PC-3 (cell line): ENCODE measurements around a stretch of chr7.

DNA sequence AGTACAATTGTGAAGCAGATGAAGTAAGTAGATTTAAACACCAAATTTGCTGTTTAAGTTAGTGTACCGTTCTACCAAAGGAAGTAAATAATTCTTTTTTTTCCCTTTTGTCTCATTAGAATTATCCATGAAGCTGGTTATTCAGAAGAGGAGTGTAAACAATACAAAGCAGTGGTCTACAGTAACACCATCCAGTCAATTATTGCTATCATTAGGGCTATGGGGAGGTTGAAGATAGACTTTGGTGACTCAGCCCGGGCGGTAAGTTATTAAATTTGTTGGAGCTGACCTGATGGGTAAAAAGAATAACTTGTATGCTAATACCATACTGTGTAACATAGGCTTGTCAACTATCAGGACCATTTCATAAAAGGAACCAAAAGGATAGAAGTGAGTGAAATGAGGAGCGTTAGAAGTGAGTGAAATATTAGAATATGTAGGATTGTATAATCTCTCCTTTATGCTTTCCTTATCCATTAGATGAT, 54.4 kb downstream of the GNAI1 start:
- RAMPAGE, long total RNA = no peak

- RAMPAGE, long total RNA = no peak
Observed at GRCh38 chr7:80594134-80594825, 44.2 kb upstream of the CD36 start.

- RAMPAGE, long total RNA = no peak
Observed at GRCh38 chr7:80603948-80604339, 34.5 kb upstream of the CD36 start.

GRCh38 chr7:80615050-80615346, 23.4 kb upstream of the CD36 start:
- RAMPAGE, long total RNA = no peak

GRCh38 chr7:80641505-80641884, 3.1 kb downstream of the CD36 start:
- RAMPAGE, long total RNA = no peak

- RAMPAGE, long total RNA = no peak
Observed at GRCh38 chr7:82391945-82392553, 51.5 kb downstream of the CACNA2D1 start.

DNA sequence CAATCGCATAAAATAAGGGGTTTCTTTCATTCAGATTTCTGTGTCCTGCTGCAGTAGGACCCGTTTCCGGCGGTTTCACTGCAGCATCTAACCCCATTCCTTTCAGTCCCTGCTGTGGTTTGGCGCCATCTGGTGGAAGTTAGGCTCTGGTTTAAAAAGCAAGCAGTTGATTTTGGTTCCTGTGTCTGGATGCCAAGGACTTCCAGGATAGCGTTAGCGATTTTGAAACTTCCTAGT, 128.6 kb upstream of the CACNA2D1 start:
- RAMPAGE, long total RNA = no peak

DNA sequence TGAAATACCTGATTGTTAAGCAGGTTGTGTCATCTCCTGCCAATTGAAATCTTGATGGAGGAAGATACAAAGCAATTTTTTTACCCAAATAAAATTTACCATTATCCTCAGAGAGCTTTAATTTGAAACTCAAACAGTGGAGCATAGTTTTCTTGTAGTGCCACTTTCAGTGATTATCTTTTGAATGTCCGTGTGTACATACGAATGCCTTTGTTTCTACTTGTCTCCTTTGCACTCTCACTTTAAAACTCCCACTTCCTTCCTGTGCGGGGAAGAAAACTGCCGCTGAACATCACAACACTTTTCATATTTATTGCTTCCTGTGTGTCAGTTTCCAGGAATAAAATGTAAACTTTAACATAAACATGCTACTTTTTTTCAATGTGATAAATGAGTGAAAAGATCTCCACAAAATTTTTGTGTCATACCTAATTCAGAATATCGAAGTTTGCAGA, 102.4 kb downstream of the SEMA3A start:
- RAMPAGE, long total RNA = no peak

- RAMPAGE, long total RNA = no peak
Observed at GRCh38 chr7:84248762-84249229, 54.2 kb upstream of the SEMA3A start.

DNA sequence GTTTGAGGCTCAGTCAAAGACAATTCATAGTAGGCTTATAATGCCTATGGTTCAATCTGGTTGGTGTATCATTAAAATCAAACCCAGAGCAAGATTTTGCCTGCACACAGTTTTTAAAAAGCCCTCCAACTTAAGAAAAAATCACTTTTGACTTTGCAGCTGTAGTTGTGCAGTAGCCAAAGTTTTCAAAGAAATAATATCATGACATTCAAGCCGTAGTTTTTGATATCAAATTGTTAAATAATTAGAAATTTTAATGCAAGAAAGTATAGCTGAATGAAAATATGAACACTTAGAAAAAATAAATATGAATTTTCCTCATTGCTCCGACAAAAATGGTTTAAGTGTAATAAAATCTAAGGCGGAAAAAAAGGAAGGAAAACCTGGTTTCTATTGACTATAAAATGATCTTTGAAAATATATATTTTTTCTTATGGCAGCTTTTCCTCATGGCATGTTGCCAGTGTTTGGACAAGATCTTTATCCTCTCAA, 162.6 kb downstream of the SEMA3D start:
- RAMPAGE, long total RNA = no peak

DNA sequence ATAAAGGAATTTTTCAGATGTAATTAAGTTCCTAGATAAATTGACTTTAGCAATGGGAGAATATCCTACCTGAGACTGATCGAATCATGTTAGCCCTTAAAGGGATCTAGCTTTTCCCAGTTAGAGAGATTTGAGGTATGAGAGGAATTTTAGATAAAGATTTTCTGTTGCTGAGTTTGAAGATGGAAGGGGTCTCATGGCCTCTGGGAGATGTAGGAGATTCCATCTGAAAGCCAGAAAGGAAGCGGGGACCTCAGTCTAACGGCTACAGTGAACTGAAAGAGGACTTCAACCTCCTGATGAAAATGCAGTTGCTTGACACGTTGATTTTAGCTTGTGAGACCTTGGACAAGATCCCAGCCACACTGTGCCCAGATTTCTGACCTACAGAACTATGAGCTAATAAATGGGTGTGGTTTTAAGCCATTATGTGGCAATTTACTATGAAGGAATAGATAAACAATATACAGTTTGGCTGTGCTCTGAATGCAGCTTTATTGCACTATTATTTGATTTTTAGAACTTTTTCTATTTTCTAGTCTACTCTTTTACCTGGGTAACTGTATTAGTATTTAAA, 342.3 kb upstream of the SEMA3D start:
- RAMPAGE, long total RNA = no peak

- RAMPAGE, long total RNA = no peak
Observed at GRCh38 chr7:86654274-86654606, 10.5 kb downstream of the GRM3 start.

GRCh38 chr7:86975632-86975831, 83.9 kb downstream of the ELAPOR2 start:
- RAMPAGE, long total RNA = no peak

- RAMPAGE, long total RNA = no peak
Observed at GRCh38 chr7:87151825-87152202, 439 bp upstream of the DMTF1 start.

- RAMPAGE, long total RNA = no peak
Observed at GRCh38 chr7:87155689-87156373, 3.6 kb downstream of the DMTF1 start.

DNA sequence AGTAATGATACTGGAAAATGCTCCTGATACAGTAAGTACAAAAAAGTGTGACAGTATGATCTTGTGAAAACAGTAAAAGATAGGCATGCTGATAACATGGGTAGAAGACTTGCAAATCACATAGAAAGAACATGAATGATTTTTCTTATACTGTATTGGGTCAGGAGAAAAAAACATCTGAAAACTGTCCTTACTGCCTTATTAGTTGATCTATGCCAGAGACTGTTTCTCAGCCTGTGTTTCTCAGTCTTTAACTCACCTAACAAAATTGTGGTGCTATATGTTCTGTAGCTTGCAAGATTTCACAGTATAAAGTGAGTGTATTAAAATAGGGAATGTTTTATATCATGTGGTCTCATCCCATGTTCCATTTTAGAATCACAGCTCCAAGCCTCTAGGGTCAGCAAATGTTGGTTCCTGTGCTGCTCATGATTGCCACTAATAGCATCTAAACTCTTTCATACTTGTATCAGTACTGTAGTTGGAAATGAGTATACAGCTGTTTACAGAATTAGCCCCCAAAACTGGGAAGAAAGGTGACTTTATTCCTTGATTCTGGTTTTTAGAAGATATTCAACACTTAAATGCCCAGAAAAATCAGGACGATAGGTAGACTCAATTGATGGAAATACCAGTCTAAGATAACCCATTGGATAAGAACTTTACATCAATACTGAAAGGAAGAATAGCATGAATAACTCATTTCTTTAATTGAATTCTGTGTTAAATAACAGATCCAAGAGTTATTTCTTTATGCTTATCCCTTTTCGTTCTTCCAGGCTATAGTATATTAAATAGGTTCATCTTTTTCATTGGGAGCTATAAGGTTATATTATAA, 4.9 kb downstream of the DMTF1 start:
- RAMPAGE, long total RNA = no peak

- RAMPAGE, long total RNA = no peak
Observed at GRCh38 chr7:87318786-87319786, 26.4 kb upstream of the CROT start.

DNA sequence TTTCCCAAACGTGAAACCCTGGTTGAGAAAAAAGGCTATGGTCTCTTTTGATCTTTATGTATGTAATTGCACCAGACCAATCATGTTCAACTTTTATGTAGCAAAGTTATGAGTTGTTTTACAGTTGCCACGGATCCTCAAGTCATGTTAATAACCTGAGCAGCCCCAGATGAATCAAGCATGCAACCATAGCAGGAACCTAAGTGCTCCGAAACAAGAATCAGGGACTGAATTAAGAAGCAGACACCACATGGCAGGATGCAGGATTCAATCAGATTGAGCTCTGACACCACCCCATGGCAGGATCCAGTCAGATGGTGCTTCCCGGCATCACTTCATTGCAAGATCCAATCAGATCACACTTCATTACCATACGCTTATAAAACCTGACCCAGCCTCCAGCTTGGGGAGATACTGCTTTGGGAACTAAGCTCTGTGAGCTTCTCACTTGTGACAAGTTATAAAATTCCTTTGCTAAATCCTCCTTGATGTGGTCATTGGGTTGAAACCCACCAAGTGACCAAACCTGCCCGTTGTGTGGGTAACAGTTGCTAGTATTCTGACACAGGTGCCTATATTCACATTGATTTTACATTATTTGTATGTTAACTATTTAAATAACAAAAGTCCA, 55.3 kb downstream of the ABCB4 start:
- RAMPAGE, long total RNA = no peak

DNA sequence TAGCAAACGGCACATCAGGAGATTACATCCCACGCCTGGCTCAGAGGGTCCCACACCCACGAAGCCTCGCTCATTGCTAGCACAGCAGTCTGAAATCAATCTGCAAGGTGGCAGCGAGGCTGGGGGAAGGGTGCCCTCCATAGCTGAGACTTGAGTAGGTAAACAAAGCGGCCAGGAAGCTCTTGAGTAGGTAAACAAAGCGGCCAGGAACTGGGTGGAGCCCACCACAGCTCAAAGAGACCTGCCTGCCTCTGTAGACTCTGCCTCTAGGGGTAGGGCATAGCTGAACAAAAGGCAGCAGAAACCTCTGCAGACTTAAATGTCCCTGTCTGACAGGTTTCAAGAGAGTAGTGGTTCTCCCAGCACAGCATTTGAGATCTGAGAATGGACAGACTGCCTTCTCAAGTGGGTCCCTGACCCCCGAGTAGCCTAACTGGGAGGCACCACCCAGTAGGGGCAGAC, 10.2 kb downstream of the ABCB4 start:
- RAMPAGE, long total RNA = no peak

GRCh38 chr7:87505147-87505473, 29.6 kb upstream of the ABCB4 start:
- RAMPAGE, long total RNA = no peak